Heart right ventricle (tissue), 2 donors: ENCODE measurements around the gene FANCM.

DNA sequence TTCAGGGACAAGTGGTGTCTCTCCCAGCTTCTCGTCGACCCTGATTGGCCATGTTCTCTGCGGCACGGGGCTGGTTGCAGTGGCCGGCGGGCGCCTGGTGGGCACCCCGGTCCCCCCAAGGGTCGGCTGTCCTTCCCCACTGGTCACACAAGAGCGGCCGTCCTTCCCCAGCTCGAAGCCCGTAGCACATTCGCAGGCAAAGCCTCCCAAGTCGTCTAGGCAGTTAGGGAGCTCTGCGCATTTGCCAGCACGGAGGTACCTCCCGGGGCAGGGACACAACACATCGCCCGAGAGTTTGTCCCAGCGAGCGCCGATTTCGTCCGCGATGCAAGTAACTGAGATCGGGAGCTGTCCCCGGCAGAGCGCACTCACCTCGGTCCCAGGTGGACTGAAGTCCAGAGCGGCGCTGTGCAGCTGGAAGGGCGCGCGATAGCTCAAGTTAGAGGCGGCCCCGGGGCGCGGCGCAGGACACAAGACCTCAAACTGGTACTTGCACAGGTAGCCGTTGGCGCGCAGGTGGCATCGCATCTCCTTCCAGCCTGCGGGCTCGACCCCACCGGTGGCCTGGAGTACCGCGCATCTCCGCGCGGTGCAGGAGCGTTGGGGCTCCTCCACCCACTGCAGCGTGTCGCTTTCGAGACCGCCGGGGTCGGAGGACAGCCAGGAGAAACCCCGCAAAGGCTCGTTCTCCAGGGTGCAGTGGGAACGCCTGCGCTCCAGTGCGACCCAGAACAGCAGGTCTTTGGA is 702 bp downstream of the CLEC14A start:
- PRO-cap, 2 experiments = peak in 1 of 2 experiments; most common minus-strand start position 390 of the sequence (in 1)

DNA sequence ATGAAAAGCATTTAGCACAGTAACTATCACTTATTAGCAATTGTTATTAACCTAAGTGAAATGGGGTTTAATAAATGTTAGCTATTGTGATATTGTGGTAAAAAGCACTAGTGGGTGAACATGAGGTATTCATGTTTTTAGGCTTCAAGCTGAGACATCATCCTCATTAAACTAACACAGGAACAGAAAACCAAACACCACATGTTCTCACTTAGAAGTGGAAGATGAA is 74.7 kb upstream of the CLEC14A start:
- PRO-cap, 2 experiments = no peak in any of the 2 experiments

- PRO-cap, 2 experiments = no peak in any of the 2 experiments
Measured at GRCh38 chr14:38874006-38874299, 229.1 kb downstream of the SEC23A start.

DNA sequence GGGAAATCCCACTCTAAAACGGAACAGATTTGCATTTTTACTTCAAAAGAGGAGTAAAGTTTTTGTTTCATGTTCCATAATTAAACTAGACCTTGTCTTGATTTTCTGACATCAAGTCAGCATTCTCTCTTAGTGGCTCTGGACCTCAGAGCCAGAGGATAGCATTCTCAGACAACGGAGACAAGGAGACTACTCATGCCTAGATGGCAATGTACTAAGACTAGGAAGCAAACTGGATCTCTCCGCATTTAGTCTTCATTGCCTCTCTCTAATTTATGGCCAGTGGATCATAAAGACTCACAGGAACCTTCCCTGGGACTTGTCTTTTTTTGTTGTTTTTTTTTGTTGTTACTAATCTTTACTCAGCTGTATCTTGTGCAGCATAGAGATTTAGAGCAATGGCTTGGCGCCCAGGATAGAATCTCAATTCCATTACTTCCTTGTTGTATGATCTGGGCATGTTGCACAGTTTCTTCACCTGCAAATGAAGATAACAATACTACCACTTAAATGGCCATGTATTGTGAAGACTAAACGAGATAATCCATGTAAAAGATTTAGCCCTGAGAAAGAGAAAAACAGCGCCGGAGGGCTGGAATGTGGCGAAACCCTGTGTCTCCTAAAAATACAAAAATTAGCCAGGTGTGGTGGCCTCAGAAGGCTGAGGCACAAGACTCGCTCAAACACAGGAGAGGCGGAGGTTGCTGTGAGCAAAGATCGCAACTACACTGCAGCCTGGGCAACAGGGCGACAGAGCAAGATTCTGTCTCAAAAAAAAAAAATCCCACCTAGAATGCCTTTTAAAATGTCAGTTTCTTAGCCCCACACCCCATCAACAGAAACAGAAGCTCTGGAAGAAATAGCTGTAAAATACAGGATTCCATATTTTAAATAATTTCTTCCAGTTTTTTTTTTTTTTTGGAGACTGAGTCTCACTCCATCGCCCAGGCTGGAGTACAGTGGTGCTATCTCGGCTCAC is 3.9 kb upstream of the GEMIN2 start:
- PRO-cap, 2 experiments = no peak in any of the 2 experiments

DNA sequence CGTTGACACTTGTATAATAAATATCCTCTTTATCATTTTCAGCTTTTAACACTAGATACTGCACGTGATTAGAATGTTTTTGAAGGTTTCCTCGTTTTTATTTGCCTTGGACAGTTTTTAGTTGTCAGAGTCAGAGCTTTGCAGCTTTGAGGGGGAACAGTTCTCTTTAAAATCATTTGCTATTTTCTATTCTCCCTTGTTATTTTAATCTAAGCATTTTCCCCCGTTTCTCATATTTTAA is 7.1 kb downstream of the PNN start:
- PRO-cap, 2 experiments = no peak in any of the 2 experiments

- PRO-cap, 2 experiments = no peak in any of the 2 experiments
Measured at GRCh38 chr14:39186806-39187378, 11.8 kb downstream of the PNN start.

- PRO-cap, 2 experiments = no peak in any of the 2 experiments
Measured at GRCh38 chr14:39203377-39204576, 28.7 kb downstream of the PNN start.

GRCh38 chr14:39228816-39229616 is 4.7 kb upstream of the MIA2 start:
- PRO-cap, 2 experiments = no peak in any of the 2 experiments

DNA sequence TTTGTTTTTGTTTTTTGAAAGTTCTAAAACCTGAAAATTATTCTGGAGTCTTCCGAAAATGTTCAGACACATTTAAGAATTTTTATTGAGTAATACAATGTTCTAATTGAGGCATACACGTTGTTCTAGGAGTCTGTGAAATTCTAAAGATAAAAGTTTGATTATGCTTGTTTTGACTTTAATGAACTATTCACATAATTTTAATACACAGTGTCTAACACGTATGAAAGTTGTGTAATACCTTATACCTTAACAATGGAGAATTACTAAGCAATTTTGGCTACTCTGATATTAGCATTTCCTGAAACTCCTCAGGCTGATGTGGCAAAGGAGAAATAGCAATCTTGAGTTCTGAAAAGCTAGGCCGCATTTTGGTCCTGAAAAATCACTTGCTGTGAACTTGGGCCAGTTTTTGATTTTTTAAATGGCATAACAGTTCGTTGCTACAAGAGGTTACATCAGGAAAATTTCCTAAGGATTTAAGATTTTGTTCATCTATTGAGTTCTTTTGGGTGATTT is 32.0 kb downstream of the MIA2 start:
- PRO-cap, 2 experiments = no peak in any of the 2 experiments

DNA sequence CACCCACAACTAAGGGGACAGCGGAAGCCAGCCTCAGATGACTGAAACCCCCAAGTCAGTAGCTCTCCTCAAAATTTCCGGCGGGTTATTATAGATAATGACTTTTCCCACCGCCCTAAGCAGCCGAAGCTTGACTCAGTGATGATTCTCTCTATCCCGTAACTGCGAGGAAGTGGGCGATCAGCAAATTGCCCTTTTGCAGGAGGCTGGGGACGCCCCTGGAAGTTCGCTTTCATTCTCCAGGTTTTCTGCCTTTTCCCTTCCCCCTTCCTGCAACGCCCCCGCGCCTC is 351 bp upstream of the LRFN5 start:
- PRO-cap, 2 experiments = peak in 1 of 2 experiments; most common minus-strand start position 164 of the sequence (in 1)

- PRO-cap, 2 experiments = no peak in any of the 2 experiments
Measured at GRCh38 chr14:42651221-42651499, 1044.5 kb downstream of the LRFN5 start.

- PRO-cap, 2 experiments = no peak in any of the 2 experiments
Measured at GRCh38 chr14:44722852-44723187, 174.3 kb upstream of the C14orf28 start.

DNA sequence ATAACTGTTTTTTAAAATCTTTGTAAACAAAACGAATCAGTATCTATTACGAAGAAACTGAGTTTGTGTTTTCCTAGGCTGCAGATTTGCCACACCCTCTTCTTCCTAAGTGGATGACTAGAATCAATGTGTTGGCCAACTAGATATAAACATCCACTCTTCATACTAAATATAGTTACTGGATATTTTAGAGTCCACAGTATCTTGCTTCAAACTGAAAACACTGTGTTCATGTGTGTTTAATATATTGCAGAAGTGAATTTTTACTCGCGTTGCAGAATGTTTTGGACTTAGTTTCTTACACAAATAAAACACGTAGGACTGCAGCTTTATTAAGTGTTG is 1.5 kb downstream of the C14orf28 start:
- PRO-cap, 2 experiments = peak in 1 of 2 experiments; most common minus-strand start position 88 of the sequence (in 1)

DNA sequence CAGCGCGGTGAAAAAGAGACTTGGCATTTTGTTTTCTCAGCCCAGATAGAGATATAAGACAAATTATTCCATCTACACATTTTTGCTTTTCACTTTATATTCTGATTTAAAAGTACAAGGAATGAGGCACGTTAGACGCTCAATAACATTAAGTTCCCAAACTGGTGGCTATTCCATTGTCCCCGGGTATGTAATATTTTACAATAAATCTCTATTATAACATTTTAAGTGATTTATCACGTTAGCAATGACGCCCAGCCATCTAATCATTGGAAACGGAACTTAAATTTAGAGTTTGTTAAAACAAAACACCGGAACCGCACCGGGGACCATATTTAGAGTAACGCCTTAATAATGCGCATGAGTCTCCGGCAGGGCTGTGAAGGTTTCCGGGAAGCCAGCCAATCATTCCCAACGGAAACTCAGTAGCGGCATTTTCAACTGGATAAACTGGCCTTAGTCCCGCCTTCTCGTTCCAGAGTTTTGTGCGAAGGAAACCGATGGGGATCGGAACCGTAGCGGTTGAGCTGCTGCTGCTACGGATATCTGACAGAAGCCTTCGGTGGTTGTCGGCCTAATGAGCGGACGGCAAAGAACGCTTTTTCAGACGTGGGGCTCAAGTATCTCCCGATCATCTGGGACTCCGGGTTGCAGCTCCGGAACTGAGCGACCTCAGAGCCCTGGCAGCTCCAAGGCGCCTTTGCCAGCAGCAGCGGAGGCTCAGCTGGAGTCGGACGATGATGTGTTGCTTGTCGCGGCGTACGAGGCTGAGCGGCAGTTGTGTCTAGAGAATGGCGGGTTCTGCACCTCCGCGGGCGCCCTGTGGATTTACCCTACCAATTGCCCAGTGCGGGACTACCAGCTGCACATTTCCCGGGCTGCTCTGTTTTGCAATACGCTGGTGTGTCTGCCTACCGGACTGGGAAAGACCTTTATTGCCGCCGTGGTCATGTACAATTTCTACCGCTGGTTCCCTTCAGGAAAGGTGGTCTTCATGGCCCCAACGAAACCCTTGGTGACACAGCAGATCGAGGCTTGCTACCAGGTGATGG is at the start of gene FANCM:
TSS of gene FANCM (plus strand) at position 476 of the 1,052 bp plus-strand sequence.
- PRO-cap, 2 experiments = peak in 2 of 2 experiments; most common plus-strand start position 478 of the sequence (in 1); most common minus-strand start position 271 of the sequence (in 2)

DNA sequence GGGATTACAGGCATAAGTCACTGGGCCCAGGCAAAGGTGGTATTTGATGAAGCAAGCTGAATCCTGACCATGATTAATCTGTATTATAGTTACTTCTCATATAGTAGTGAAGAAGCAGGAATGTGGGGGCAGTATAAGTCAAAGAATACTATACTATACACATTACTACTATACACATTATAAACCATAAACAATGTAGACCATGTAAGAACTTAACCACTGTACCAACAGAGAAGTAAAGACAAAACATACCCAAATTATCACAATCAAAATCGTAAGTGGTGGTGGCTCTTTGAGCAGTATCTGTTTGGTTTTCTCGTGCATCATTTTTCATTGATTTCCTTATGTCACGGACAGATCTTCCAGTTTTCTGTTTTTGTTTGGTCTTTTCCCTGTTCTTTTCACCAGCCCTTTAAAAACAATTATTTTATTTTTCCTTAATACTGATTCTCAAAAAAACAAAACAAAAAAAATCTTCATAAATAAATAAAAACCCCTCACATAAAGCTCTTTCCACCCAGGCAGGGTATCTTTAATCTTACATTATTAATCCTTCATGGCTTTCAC is 22.0 kb downstream of the MIS18BP1 start:
- PRO-cap, 2 experiments = no peak in any of the 2 experiments

- PRO-cap, 2 experiments = no peak in any of the 2 experiments
Measured at GRCh38 chr14:45232389-45232882, 20.6 kb downstream of the MIS18BP1 start.

DNA sequence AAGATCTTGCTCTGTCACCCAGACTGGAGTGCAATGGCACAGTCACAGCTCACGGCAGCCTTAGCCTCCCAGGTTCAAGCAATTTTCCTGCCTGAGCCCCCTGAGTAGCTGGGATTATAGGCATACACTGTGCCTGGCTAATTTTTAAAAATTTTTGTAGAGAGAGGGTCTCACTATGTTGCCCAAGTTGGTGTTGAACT is 114.3 kb upstream of the MIS18BP1 start:
- PRO-cap, 2 experiments = no peak in any of the 2 experiments

DNA sequence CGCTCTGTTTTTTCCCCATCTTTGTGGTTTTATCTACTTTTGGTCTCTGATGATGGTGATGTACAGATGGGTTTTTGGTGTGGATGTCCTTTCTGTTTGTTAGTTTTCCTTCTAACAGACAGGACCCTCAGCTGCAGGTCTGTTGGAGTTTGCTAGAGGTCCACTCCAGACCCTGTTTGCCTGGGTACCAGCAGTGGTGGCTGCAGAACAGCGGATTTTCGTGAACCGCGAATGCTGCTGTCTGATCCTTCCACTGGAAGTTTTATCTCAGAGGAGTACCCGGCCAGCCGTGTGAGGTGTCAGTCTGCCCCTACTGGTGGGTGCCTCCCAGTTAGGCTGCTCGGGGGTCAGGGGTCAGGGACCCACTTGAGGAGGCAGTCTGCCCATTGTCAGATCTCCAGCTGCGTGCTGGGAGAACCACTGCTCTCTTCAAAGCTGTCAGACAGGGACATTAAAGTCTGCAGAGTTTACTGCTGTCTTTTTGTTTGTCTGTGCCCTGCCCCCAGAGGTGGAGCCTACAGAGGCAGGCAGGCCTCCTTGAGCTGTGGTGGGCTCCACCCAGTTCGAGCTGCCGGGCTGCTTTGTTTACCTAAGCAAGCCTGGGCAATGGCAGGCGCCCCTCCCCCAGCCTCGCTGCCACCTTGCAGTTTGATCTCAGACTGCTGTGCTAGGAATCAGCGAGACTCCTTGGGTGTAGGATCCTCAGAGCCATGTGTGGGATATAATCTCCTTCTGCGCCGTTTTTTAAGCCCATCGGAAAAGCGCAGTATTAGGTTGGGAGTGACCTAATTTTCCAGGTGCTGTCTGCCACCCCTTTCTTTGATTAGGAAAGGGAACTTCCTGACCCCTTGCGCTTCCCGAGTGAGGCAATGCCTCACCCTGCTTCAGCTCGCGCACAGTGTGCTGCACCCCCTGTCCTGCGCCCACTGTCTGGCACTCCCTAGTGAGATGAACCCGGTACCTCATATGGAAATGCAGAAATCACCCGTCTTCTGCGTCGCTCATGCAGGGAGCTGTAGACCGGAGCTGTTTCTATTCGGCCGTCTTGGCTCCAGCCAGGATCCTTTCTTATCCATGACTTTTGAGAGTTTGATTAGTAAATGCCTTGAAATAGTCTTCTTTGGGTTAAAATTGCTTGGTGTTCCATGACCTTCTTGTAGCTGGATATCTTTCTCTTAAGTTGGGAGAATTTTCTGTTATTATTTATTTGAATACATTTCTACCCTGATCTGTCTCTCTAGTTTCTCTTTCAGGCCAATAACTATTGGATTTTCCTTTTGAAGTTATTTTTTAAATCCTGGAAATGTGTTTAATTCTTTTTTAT is 298.3 kb upstream of the MIS18BP1 start:
- PRO-cap, 2 experiments = no peak in any of the 2 experiments

GRCh38 chr14:45888347-45889015 is 635.5 kb upstream of the MIS18BP1 start:
- PRO-cap, 2 experiments = no peak in any of the 2 experiments

- PRO-cap, 2 experiments = no peak in any of the 2 experiments
Measured at GRCh38 chr14:48267658-48268358, 592.4 kb upstream of the MDGA2 start.